A375 (cell line): ENCODE measurements around the genes LMNB1, FNIP1 and ACSL6.

DNA sequence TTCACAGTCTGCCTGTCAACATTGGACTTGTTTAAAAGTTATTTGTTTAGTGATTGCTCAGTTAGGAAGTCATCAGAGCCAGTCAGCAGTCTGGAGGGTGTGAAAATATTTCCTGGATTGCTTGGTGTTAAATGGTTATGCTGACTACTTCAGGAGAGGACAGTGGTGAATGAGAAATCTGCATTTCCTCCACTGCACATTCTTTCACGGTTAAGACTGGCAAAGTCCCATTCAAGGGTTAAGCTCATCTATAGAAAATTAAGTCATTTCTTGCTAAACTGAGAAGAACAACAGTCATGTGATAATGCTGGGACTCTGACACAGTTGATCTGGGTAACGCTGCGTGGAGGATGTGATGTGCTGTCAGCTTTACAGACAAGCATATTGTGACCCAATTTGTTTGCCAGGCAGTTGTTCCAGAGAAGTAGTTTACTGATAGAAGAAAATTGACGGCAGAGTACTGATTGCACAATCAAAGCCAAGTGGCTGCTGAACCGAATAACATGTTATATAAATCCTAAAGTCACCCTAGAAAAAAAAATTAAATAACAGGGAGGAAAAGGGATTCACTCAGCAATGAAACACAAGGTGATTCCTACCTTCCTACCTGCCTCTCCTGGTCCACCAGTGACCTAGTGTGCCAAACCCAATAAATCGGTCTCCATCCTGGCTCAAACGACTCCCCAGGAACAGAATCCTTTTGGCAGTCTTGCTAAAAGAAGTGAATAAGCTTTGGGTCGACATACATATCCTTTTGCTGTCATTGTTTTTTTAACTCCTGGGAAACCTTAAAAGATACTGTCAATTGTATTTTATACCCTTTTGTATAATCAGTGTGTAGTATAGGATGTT, 80.6 kb downstream of the GRAMD2B start:
- RAMPAGE, long total RNA, result no peak

DNA sequence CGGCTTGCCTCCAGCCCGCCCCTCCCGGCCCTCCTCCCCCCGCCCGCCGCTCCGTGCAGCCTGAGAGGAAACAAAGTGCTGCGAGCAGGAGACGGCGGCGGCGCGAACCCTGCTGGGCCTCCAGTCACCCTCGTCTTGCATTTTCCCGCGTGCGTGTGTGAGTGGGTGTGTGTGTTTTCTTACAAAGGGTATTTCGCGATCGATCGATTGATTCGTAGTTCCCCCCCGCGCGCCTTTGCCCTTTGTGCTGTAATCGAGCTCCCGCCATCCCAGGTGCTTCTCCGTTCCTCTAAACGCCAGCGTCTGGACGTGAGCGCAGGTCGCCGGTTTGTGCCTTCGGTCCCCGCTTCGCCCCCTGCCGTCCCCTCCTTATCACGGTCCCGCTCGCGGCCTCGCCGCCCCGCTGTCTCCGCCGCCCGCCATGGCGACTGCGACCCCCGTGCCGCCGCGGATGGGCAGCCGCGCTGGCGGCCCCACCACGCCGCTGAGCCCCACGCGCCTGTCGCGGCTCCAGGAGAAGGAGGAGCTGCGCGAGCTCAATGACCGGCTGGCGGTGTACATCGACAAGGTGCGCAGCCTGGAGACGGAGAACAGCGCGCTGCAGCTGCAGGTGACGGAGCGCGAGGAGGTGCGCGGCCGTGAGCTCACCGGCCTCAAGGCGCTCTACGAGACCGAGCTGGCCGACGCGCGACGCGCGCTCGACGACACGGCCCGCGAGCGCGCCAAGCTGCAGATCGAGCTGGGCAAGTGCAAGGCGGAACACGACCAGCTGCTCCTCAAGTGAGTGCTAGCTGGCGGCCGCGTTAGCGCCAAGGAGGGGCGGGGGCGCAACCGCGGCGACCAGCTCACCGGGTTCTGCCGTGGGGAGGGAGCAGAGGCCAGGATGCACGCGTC, at the start of gene LMNB1:
Gene LMNB1 (plus strand): TSS at position 49 of the 894 bp plus-strand sequence.
- RAMPAGE, long total RNA, result start-site peak on the plus strand centred at position 68 of the sequence, 28 bp wide, 79 and 86 reads in 2 replicates

DNA sequence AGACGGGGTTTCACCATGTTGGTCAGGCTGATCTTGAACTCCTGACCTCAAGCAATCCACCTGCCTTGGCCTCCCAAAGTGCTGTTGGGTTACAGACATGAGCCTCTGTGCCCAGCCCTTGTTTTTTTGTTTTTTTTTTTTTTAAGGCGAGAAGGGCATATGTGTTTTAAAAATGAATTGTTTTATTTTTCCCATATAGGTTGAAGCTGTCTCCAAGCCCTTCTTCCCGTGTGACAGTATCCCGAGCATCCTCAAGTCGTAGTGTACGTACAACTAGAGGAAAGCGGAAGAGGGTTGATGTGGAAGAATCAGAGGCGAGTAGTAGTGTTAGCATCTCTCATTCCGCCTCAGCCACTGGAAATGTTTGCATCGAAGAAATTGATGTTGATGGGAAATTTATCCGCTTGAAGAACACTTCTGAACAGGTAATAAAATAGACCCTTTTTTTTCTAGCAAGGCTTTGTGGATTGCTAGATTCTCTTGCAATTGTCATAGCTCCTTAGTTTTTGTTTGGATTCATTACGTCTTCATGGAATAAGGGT, 43.8 kb downstream of the LMNB1 start:
- RAMPAGE, long total RNA, result no peak

GRCh38 chr5:126908230-126908981, 122.0 kb downstream of the MARCHF3 start:
- RAMPAGE, long total RNA, result no peak

- RAMPAGE, long total RNA, result no peak
Measured at GRCh38 chr5:126911369-126911709, 119.0 kb downstream of the MARCHF3 start.

DNA sequence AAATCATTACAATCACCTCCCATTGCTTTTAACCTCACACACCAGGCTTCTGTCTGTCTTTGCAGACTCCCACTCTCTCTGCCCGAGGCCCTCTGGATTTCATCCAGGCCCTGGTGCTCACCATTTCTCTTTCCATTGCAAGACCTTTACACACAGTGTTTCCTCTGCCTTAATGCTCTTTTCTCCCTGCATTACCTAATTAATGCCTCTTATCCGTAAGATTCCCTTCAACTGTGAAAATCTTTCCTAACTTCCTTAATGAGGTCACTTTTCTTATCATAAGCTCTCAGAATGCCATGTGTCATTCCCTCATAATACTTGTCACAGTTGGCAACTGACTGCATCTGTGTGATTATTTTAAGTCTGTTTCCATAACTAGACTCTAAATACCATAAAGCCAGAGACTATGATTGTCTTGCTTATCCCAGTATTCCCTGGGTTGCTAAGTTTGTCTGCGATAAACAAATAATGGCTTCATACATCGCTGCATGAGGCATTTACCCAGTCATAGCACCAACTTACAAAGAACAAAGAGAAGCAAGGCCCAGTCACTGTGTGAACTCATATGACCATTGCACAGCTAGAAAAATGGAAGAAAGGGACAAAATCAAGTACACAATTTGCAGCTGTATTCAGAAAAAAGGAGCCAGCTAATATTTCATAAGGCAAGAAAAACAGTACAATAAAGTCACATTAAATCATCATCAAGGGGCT, 155.2 kb downstream of the CCDC192 start:
- RAMPAGE, long total RNA, result no peak

GRCh38 chr5:128019365-128020116, 64.0 kb upstream of the SLC12A2 start:
- RAMPAGE, long total RNA, result no peak

DNA sequence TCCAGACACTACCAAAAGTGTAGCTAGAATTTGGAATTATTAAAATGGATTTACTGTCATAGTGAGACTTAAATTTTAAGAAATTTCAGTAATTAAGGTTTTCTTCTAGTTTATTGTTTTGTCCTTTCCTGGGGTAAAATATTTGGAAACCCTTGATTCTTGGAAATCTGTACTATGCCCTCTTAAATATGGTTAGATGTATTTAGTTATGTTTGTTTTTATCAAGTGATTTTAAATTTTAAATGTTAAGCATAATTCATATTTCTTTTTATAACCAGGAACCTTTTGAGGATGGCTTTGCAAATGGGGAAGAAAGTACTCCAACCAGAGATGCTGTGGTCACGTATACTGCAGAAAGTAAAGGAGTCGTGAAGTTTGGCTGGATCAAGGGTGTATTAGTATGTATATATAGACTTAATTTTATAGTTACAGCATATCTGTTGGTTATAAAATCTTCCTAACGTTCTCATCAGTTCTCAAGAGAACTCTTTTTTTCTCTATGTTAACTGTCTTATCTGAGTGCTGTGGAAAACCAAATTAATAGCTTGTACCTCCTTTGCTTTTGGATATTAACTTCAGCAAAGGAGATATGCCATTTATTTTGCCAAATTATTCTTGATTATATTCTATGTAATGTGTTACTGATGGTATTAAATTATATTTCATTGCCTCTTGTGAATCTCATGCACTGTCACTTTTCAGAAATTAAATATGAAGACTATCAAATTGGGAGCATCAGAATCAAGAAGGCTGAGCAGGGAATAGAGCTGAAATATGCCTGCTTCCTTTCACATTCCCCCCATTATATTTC, 29.2 kb downstream of the SLC12A2 start:
- RAMPAGE, long total RNA, result no peak

- RAMPAGE, long total RNA, result no peak
Measured at GRCh38 chr5:129113552-129114183, 19.1 kb downstream of the ISOC1 start.

- RAMPAGE, long total RNA, result no peak
Measured at GRCh38 chr5:129496294-129496796, 36.2 kb downstream of the ADAMTS19 start.

GRCh38 chr5:130135452-130135758, 231.1 kb downstream of the CHSY3 start:
- RAMPAGE, long total RNA, result no peak

GRCh38 chr5:131212478-131213025, 41.8 kb downstream of the LYRM7 start:
- RAMPAGE, long total RNA, result no peak

DNA sequence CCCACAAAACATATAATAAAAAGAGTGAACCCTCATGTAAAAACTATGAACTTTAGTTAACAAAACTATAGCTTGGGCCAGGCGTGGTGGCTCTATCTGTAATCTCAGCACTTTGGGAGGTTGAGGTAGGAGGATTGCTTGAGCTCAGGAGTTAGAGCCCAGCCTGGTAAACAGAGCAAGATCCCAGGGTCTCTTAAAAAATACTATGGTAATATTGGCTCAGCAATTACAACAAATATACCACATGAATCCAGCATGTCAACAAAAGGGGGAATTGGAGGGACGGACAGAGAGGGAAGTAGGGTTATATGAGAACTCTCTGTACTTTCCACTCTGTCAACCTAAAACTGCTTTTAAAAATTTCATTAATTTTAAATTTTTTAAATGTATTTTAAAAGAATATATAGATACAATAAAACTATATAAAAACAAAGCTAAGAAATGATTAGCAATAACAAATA, 13.1 kb upstream of the CDC42SE2 start:
- RAMPAGE, long total RNA, result no peak

DNA sequence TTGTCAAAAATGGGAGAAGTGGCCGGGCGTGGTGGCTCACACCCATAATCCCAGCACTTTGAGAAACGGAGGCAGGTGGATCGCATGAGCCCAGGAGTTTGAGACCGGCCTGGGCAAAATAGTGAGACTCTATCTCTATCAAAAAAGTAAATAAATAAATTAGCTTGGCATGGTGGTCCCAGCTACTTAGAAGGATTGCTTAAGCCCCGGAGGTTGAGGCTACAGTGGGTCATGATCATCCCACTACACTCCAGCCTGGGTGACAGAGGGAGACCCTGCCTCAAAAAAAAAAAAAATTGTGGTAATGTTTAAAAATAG, 24.0 kb downstream of the CDC42SE2 start:
- RAMPAGE, long total RNA, result no peak

GRCh38 chr5:131362300-131362552, 98.4 kb downstream of the CDC42SE2 start:
- RAMPAGE, long total RNA, result no peak

GRCh38 chr5:131375187-131375818, 111.5 kb downstream of the CDC42SE2 start:
- RAMPAGE, long total RNA, result no peak

DNA sequence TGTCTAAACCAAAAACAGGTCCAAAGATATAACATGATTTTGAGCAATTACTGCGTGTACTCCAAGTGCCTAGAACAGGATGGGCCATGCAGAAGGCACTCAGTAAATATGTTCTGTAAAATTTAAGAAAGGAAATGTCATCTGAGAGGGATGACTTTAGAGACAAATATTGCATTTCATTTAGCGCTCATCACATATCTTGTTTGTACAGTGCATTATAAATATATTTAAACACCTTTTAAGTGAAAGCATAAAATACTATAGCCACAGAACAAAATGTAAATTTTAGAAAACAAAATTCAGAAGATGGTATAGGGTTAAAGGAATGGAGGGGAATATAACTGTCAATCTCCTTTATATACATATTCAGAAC, 135.8 kb downstream of the CDC42SE2 start:
- RAMPAGE, long total RNA, result no peak

- RAMPAGE, long total RNA, result no peak
Measured at GRCh38 chr5:131795940-131797137, at the start of gene FNIP1. FNIP1 (minus strand) TSS chr5:131797017.

DNA sequence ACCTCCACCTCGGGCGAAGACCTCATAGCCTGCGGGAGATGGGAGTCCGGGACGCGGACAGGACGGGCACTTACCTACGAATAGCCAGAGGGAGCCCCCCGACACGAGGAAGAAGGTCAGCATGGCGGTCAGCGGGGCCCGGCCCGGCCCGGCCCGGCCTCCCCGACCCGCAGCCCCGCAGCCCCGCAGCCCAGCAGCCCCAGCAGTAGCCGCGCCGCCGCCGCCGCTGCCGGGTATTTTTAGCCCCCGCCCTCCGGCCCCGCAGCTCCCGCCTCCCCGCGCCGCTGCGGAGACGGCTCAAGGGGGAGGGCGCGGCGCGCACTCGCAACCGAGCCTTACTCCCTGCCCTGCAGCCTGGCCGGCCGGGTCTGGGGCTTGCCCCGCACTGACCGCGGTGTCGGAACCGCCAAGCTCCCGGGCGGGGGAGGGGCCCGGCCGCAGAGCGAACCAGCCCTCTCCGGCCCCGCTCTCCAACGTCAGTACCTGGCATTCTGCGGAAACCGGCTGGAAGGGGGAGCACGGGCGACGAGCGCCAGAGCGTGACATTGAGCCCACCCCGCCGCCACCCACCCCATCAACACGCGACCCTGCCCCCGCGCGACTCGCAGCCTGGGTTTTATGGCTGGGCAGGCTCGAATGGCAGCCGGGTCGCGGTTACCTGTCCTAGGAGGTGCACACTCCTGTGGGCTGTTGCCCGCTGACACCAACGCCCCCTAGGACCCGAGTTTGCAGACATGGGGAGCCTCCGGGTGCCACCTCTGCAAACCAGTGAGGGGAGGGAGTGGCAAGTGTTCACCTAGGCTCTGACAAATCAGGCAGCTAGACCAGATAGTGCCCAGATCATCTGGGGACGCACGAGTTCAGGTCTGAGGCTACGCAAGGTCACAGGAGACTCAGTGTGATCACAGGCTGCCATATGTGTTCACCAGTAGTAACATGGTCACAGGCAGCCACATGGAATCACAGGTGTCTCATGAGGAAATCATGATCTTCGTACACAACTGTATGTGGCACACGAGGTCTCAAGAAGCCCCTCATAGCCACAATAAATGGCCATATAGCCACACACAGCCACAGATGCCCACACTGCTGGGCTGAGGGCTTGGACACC, at the start of gene ACSL6:
Gene ACSL6 (minus strand): TSS at position 228 of the 1,111 bp plus-strand sequence.
- RAMPAGE, long total RNA, result no peak

- RAMPAGE, long total RNA, result no peak
Measured at GRCh38 chr5:132271245-132272308, 14.1 kb downstream of the PDLIM4 start.